SJSA1 (cell line): Measurements from ENCODE around the genes CATSPERE and DESI2.

GRCh38 chr1:243481949-243482813, 226.3 kb downstream of the SDCCAG8 start:
- RAMPAGE, long total RNA: no peak

DNA sequence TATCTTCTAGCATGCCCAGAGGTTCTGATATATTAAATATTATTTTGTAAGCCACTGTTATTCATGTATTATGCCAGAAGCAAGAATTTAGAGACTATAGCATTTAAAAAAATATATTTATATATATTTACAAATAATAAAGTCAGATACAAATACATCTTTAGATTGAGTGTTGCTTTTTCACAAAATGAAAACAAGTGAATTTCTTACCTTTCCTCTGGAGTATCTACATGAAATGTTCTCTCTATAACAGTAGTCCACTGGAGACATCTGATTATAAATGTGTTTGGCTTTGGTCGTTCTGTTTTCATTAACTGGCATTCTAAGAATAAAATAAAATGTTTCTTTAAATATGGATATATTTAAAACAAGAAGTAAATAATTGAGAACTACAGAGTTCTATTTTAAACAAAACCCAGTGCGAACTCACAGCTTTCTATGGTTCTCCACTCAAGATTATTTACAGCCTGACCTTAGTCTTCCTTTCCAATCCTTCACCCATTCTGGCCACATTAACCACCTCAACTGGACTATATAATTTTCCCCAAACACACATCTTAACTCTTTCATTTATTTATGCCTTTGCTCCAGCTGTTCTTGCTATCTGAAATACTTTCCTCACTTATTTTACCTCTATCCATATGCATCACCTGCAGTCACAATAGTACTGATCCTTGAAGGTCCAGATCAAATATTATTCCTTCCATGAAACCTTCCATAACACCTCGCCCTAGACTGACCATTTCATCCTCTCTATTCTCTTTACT, 185.3 kb downstream of the AKT3 start:
- RAMPAGE, long total RNA: no peak

- RAMPAGE, long total RNA: no peak
Measured at GRCh38 chr1:243789434-243790277, 60.4 kb downstream of the AKT3 start.

DNA sequence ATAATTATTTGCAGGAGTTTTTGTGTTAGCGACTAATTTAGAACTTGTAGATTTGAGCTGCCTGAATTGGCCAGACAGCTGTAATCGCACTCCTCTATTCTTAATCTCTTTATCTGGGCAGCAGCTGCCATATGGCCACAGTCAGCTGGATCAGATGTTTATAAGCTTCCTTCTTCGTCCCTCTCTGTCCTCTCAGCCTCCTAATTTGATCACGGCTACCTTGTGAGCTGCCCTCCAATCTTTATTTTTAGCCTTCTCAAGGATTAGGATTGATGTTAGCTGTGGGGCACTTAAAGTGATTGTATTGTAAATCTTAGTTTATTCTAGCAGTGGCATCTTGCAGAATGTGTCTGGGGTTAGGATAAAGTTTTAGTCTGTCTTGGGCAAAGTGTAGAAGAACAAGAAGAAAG, 978 bp downstream of the ZBTB18 start:
- RAMPAGE, long total RNA: no peak

GRCh38 chr1:244063502-244063994, 12.5 kb downstream of the ZBTB18 start:
- RAMPAGE, long total RNA: no peak

DNA sequence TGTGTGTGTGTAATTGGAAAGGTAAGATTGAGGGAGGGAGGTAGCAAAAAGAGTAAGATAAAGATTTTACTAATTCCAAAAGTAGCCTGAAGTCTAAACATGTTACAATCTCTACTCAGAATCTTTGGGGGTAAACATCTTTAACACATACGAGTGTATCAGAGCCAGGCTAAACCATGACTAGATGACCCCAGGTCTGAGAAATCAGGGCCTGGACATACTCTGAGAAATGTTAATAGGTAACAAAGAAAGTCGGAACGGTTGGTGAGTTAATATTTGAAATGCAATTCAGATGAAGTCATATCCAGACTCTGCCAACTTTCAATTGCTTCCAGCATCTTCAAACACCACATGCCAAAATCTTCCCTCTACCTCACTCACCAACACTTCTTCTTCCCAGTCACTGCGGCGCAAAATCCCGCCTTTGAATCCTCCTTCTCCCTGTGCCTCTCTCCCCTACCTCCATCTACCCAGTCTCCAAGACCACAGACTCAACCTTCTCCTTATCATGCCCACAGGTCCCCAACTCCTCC, 41.1 kb downstream of the ZBTB18 start:
- RAMPAGE, long total RNA: no peak

DNA sequence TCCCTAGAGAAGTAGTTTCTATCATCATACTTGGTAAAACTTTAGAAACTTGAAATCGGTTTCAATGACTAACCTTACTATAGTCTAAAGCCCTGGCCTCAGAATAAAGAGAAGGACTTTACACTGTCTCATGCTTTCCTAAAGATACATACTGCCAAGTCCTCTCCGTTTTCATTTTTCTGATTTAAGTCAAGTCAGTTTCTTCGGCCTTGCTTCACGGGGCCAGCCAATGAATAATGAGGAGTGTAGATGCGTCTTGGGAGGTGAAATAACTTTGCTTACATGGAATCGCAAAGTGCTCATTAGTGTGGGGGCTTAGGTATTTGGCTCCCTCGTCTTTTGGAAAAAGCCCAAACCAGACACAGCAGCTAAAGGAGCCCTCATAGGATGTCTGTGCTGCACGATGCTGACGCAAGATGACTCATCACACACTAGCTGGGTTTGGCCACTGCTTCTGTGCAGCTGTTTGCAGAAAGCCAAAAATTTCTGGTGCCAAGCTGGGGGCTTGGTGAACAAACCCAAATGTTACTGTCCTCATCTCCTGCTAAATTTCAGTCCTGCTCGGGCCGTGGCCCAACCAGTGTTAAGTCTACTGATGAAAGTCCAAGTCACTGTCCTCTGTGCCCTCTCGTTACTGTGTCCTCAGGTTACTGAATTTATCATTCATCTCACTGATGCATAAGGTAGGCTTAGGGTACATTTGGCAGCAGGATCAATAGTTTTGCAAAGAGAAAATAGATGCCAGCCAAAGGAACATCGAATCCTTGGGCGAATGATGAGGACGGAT, 78.7 kb upstream of the C1orf100 start:
- RAMPAGE, long total RNA: no peak

DNA sequence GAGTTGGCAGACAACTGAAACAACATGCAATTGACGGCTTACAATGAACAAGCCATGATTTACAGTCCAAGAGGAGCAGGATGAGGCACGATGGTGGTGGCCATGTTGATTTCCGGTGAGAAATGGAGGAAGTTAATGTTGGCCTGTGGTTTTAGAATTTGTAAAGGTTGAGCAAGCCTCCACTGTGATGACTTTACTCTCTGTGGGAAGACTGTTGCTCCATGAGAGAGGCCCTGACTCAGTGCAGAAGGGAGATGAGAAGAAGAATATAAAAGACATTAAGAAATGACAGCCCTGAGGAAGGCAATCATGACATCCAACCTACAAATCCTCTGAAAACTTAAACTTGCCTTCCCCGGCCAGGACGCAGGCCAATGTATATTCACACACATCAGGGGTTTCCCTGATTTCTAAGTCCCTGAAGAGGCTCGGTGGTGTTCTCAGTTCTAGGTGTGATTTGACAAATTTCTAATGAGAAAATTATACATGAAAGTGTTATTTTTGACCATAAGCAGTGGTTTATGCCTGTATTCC, 32.7 kb upstream of the C1orf100 start:
- RAMPAGE, long total RNA: no peak

DNA sequence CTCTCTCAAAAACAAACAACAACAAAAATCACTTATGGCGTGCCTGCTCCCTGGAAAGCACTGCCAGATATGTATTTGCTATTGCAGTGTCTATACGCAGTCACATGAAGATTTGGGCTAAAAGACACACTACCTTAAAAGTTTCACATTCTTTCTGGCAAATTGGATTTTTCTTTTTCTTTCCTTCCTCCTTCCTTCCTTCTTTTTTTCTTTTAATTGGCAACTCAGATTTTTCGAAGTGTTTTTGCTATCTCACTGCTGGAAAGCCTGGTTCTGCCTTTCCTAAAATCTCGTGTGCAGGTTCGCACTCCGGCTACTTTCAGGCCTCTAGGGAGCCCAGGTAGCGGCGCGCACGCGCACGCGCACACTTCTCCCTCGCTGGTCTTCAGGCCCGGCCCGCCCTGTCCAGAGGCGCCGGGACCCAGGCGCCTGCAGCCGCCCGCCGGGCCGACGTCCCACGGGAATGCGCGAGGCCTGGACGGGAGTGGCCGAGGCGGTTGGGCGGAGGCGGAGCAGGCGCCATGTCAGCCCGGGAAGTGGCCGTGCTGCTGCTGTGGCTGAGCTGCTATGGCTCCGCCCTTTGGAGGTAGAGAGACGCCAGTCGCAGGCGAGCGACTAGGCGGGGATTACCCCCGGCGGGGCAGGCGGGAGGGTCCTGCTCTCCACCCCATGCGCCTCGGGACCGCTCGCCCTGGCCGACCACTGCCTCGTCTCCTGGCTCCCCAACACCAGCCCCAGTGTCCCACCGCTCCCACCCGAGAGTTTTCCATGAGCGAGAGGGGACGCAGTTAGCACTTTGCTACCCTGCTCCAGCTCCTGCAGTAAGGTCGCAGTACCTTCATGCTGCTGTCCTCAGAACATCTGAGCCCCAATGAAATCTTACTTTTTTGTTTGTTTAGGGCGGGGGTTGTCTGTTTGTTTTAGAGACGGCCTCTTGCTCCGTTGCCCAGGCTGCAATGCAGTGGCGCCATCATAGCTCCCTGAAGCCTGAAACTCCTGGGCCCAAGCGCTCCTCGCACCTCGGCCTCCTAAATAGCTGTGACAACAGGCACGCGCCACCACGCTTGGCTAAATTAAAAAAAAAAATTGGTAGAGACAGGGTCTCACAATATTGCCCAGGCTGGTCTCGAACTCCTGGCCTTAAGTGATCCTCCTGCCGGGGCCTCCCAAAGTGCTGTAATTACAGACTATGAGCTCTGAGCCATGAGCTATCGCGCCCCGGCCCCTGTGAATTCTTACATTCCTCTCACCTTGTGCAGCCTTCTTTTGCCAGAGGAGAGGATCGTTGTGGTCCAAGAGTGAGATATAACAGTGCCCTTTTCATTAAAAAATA, at the start of gene CATSPERE:
CATSPERE (plus strand) TSS at position 365 of the 1,333 bp plus-strand sequence.
- RAMPAGE, long total RNA: no peak

DNA sequence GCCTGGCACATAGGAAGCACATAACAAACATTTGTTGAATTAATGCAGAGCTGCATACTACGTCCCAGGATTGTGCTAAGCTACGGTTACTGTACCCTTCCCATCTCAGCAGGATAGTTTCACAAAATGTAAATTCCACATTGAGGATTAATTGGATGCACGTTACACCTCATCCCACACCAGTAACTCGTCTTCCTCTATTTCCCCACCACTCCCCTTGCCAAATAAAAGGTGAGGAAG, 691 bp upstream of the DESI2 start:
- RAMPAGE, long total RNA: no peak

- RAMPAGE, long total RNA: no peak
Measured at GRCh38 chr1:244652555-244652813, 442 bp upstream of the DESI2 start.

GRCh38 chr1:244652814-244653906, at the start of gene DESI2:
TSS of gene DESI2 (plus strand) at chr1:244653126.
- RAMPAGE, long total RNA: no peak

GRCh38 chr1:244659728-244660256, 6.9 kb downstream of the DESI2 start:
- RAMPAGE, long total RNA: no peak

DNA sequence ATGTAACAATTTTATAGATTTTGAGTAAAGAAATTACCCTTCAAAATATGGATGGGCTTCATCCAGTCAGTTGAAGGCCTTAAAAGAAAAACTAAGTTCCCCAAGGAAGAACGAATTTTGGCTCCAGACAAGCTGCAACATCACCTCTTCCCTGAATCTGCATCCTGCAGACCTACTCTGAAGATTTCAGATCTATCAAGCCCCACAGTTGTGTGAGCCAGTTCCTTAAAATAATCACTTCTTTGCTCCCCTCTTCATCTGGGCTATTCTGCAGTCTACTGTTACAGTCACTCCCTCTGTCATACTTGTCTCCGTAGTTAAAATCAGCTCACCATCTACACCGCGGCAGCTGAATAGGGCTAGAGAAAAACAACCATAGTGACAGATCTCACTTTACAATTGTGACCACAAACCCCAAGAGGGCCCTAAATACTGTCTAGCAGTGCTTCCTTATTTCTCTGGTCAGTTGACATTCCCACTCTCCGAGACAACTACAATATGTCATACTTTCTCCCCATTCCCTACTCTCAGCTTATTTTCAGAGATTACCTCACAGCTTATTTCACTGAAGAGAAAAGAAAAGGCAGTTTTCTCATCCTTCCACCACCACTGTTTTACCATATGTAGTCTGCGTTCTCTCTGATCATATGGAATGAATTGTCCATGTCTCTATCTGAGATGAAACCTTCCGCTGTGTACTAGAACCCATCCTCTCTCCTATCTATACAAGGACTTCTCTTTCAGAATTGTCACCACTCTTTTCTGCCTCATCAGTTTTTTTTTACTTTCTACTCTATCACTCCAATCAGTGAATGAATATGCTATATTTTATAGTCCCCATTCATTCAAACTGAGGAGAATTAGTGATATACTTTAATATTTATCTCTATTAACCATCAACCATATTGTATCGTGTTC, 13.0 kb downstream of the DESI2 start:
- RAMPAGE, long total RNA: no peak

DNA sequence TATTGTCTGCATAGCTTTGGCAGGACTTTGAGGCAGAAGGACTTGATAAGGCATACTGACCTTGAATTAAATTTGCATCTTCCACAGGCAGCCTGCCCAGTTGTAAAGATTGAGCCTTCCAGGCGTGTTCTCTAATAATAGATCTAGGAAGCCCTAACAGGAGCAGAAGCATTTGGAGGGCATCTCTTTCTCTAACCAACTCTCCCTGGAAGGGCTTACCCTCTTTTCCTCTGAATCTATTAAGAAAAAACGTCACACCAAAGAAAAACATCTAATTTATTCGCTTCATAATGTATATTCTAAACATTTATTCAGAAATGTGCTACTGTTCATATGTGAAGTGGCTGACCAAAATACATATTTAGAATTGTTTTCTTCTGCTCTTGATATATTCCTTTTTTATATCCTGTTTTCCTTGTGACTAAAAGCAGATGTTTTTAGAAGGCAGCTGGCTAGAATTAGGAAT, 20.2 kb downstream of the DESI2 start:
- RAMPAGE, long total RNA: no peak

GRCh38 chr1:244729862-244730307, 930 bp downstream of the ENSG00000284188 start:
- RAMPAGE, long total RNA: no peak

- RAMPAGE, long total RNA: no peak
Measured at GRCh38 chr1:244834653-244834836, 913 bp upstream of the COX20 start.

GRCh38 chr1:244857975-244859146, 6.0 kb downstream of the HNRNPU start:
- RAMPAGE, long total RNA: no peak

- RAMPAGE, long total RNA: no peak
Measured at GRCh38 chr1:244862293-244862398, 2.2 kb downstream of the HNRNPU start.

- RAMPAGE, long total RNA: no peak
Measured at GRCh38 chr1:244868965-244869647, 4.8 kb upstream of the HNRNPU start.